ENCODE results near the gene IQCA1.

DNA sequence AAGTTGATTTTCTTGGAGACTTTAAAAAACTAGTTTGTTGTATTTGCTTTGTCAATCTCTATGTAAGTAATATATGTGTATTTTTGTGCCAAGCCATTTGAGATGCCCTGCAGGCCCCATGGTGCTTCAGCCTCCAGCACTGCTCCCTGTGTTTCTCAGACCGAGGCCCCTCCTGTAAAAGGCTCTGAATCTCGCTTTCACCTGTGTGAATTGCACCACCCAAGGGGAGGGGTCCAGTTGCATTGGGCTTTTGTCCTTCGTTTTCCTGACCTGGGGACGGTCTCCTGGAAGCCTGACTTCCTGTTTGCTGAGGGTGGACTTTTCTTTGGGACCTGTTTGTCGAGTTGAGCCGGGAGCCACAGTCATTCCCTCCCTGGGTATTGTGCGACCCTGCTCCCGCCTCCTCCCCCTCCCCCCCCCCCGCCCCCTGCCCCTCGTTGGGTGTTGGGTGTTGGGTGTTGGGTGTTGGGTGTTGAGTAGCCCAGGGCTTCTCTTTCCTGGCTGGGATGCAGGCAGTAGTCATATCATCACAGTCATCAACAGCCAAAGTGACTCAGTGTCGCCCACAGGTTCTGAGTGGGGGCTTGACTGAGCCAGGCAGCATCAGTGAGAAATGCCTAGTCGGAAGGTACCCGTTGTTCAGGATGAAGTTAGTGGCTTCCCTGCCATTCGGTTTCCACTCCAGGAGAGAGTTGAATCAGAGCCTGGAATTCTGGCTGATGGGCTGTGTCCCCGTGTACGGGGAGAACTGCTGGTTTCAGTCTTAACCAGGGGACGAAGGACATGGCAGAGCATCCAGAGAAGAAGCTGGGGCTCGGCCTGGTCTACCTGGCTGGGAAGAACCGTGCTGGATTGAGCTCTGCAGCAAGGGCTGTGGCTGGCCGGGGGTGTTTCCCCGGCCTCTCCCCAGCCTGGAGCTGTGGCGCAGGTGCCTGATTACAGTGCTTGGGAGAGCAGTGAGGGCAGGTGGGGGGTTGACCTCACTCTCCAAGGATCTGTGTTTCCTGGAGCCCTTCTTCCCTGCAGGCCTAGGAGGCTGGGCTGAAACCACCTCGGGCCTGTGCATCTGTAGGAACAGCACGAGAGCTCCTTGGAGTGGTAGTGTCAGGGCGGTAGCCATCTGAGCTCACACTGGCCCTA, 49.2 kb downstream of the AGAP1 start:
- RRBS, result no CpG with 5 or more reads among the region's 25 CpGs

DNA sequence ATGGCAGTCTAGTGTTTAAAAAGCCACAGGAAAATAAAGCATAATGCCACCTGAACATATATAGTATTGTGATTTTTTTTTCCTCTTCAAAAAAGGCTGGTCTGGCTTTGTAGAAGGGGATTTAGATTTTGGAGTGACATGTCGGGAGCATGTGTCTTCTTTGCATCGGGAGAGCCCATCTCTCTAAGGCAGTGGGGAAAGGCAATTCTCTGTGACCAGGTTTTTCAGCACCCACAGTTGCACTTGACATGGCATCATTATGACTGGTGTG, 172.4 kb downstream of the AGAP1 start:
- RRBS, result no CpG with 5 or more reads among the region's 2 CpGs

DNA sequence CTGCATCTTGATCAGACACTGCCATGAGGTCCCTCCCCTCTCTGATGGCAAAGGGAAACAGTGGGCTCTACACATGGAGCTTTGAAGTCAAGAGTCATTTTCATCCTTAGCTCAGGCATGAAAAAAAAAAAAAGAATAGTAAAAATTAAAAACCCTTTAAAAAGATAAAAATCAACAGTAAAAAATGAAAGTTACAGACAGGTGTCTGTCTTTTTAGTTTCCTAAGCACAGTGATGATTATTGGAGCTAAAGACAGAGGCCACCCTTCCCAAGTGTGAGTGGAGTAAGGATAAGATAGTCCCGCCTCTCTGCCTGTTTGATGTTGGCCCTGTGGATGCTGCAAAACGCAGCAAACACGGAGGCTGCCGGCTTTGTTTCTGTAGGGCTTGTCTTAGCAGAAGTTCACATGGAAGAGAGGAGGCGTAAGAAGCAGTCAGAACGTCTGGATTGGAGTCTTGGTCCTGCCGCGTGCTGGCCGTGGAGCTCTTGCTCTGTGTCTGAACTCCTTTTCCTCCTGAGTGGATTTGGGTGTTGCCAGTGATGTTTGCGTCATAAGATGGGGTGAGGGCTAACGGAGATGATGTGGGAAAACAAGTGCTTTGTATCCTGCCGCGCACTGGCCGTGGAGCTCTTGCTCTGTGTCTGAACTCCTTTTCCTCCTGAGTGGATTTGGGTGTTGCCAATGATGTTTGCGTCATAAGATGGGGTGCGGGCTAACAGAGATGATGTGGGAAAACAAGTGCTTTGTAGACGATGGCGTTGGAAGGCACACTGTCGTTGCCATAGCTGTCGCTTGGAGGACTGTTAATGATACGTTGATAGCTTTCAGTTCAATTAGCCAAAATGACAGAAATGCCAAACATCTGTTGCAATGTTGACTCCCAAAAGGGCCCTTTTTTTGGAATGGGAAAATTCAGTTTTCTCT, 240.8 kb downstream of the AGAP1 start:
- RRBS, result no CpG with 5 or more reads among the region's 21 CpGs

GRCh38 chr2:235836292-235836765, 331.9 kb downstream of the GBX2 start:
- RRBS, result no CpG with 5 or more reads among the region's 8 CpGs

- RRBS, result no CpG with 5 or more reads among the region's 11 CpGs
These were observed 327.9 kb downstream of the GBX2 start for GRCh38 chr2:235840009-235840923.

DNA sequence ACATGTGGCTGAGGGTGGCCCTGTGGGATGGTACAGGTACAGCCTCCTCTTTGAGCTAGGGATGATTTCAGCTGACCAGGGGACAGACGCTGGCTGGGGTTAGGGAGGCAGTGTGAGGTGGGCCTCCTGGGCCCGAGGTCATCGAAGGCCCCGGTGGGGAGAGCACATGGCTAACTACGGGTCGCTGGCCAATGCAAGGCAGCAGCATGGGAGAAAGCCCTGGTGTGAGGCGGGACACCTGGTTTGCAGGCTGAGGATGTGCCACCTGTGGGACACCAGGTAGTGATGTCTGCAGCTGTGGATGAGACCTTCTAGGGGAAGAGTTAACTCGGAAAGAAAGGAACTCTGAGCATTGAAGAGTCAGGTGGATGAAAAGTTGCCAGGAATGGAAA, 304.7 kb downstream of the GBX2 start:
- RRBS, result no CpG with 5 or more reads among the region's 8 CpGs

GRCh38 chr2:236036493-236036754, 131.8 kb downstream of the GBX2 start:
- RRBS, result no CpG with 5 or more reads among the region's 8 CpGs

DNA sequence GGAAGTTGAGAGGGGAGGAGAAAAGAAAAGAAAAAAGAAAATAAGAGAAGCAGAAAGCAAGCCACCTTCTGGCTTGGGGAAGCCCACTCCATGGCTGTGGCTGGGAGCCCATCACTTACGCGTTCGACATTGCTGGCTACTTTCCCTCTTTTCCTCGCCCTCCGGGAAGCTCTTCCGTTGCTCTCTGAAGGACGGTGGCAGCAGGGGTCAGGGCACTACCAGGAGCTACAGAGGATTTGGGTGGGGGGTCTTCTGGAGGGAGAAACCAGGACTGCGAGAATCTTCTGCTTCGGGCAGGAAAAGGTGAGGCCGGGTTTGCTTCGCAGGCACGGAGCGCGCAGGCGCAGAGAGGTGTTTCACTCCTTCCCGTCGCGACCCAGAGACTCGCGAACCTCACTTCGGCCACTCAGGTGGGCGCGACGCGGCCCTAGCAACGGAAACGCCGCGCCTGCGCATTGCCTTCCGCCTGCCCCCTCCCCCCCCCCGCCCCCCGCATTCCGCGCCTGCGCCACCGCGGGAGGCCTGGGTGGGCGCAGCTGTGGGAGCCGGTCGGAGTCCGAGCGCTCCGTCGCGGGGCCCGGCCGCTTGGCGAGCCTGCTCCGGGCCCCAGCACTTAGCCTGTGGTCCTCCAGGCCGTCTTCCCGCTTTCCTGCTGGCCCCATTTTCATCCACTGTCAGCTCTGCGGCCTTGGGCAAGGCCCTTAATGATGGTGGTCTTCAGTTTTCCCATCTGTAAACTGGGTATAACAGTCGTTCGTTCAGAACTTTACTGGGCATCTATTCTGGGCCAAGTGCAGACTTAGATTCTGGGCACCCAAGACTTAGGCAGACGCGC, at the start of gene IQCA1:
Gene IQCA1 (minus strand): TSS at position 339 of the 835 bp plus-strand sequence.
- RRBS, result no CpG with 5 or more reads among the region's 57 CpGs

- RRBS, result no CpG with 5 or more reads among the region's 14 CpGs
These were observed 2.8 kb downstream of the ACKR3 start for GRCh38 chr2:236572243-236573045.

- RRBS, result no CpG with 5 or more reads among the region's 6 CpGs
These were observed 92.7 kb downstream of the ACKR3 start for GRCh38 chr2:236662202-236662874.

DNA sequence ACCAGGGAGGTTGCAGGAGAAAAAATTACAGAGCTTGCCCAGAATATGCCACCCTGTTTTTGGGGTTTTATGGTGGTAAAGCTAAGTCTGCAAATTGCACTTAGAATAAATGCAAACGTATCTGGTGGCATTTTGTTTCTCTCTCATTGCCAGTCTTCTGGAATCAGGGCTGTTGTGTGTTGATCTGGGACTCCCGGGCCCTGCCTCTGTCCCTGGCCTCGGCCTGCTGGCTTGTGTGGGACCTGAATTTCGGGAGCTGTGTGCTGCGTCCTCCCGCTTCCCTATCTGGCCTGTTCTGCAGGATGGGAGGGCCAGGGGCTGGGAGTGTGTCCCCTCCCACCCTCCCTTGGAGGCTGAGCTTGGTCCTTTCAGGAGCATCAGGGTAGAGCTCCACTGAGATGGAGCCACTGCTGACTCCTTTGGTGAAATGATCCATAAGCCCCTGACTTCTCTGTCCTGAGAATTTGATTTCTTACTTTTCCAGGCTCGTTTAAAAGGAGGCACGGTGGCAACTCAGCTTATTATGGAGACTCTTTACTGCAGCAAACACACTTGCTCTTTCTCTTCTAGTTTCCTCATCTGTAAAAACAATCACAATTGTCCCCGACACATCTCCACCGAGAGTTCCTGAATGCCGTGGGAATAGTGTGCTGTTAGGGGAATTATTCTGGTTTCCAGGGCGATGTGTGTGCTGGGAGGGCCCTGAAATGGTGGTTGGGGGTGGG, 118.6 kb downstream of the ACKR3 start:
- RRBS, result no CpG with 5 or more reads among the region's 12 CpGs

GRCh38 chr2:236828071-236828444, 257.6 kb upstream of the COPS8 start:
- RRBS, result no CpG with 5 or more reads among the region's 3 CpGs

DNA sequence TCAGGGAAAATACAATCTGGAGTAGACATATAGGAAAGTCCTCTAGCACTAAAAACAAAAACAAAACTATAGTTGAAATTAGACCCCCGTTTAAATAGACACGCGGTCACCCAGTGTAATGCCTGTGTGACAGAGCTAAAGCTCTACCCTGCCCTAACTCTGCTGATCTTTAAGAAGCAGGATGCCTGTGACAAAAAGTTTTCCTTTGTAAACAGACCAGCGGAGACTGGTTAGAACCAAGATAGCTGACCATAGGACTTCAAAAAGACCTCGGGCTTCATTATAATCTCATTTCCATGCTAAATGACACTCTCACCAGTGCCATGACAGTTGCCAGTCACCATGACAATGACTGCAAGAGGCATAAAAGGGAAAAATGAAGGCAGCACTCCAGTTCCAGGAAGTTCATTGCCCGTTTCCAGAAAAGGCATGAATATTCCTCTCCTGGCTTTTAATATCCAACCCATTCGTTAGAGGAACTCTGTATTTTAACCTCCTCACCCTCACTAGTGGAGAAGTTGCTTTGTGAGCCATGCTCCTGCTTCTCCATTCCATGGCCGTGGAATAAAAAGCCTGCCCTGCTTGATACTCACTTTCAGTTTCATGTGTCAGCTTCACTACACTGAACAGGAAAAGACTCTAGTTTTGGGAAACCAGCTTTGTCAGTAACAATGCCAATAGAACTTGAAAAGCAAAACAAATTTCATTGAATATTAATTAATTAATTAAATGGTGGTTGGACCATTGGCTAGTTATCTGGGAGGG, 157.1 kb upstream of the COPS8 start:
- RRBS, result no CpG with 5 or more reads among the region's 8 CpGs

DNA sequence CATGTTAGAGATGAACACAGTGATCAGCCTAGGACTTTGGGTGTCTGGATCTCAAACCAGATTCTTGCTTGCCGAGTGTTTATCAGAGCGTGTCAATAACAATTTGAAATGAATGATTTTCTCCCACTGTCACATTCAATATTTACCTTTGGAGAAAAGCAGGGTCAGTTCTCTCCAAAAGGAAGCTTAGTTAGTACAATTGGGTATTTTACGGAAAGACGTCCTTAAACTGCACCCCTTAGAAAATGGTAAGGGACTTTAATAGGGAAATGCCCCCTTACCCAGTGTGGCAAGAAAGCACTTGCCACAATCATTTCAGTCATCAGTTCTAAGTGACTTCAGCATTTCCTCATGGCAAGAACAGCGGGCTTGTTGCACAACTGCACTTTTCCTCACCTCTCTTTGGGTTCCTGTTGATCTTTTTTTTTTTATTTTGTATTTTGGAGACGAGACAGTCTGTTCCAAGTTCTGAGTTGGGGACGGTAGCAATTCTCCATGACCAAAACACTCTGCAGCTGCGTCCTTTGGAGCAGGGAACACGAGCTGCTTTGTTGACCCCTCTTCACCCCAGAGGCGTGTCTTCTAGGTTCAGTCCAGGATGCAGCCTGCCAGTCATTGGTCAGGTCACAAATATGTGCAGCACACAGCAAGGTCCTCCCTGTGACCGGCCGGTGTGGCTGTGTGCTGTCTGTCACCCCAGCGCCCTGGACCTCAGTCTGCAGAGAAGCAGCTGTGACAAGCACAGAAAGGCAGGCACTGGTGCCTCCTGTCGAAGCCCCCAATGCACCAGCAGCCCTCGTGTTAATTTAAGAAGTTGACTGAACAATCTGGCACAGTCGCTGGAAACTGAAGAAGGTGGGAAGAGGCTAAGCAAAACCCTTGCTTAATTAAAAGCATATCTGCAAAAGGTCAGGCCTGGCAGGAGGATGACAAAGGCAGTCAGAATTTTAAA, 97.0 kb upstream of the COPS8 start:
- RRBS, result no CpG with 5 or more reads among the region's 16 CpGs

- RRBS, result no CpG with 5 or more reads among the region's 1 CpG
These were observed 32.3 kb downstream of the COPS8 start for GRCh38 chr2:237117948-237118432.

DNA sequence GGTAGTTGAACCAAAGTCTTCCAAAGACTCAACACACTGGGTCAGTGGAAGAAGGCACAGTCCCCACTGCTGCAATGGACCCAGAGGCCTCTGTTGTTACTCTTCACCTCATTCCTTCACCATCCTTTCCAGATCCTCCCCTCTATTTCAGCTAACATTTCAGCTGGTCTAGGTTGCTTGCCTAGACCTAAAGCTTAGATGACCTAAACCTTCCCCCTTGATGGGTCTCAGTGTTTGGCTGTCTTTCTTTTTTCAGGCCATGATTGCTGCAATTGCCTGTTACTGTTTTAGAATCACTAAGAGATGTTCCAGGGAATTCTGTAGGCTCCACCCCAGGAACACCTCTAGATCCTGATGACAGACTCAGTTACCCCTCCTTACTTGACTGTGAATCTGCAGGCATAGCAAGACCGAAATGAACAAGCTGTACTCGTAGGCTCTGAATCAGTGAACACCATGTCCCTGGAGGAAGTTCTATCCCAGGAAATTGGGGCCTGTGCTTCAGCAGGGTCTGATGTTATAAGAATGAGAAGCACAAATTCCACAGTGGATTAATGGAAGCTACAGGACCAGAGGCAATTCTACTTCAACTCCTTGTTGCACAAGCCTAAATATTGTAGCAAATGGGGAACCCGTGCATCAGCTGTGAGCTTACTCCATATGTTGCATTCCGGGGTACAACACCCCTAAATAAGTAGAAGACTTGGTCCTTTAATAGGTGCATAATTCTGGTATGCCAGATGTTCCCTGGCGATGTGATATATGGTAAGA, 148.6 kb downstream of the COPS8 start:
- RRBS, result no CpG with 5 or more reads among the region's 5 CpGs

DNA sequence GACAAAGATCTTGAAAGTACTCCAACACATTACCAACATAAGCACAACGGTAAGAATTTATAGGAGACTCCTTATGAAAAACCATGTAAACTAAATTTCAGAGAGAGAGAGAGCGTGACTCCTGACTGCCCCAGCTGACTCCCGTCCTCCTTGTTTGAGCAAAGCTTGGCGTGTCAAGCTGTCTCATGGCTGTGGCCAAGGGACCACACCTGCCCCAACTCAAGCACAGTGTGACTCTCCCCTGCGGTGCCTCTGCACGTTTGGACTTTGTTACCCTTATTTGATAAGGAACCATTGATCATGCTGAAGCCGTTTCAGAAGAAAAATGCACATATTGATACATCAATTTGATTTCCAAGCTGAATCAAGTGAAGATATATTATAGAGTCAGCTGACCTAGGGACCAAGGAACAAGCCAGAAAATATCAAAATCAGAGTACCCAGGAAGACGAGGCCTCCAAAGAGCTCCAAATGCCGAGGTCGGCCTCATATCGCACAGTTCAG, 124.8 kb downstream of the COL6A3 start:
- RRBS, result no CpG with 5 or more reads among the region's 11 CpGs

DNA sequence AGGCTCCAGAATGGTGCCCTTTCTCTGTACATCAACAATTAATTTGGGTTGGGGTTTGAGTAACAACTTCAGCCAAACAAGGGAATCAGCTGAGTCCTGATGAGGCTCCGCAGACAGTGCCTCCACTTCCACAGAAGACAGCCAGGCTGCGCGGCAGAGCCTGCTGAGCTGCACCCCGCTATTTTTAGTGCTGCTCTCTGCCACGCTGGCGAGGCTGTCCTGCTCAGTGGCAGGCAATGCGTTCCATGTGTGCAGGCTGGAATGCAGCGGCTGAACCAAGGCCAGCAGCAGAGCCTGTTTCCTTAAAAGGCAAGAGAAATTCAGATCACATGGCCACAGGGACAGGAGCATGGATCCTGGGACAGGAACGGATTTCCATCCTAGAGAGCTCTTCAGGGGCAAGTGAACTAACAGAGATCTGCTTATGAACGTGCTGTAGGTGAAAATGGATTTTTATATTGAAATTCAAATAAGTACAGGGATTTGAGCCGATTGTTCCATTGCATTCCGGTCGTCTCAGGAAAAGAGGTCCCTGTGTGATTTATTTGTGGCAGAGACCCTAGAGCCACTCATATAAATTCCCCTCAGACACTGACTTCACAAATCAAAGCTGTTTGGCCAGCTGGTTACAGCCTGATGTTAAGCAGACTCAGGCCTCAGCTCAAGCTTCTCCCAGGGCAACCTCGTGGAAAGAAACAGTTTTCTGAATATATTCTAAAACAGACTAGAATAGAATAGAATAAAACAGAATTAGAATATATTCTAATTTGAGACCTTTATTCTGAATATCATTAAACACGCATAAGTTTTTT, 98.6 kb downstream of the COL6A3 start:
- RRBS, result no CpG with 5 or more reads among the region's 15 CpGs

GRCh38 chr2:237335889-237336709, 77.9 kb downstream of the COL6A3 start:
- RRBS, result 100% methylated on average over 2 of the region's 17 CpGs

DNA sequence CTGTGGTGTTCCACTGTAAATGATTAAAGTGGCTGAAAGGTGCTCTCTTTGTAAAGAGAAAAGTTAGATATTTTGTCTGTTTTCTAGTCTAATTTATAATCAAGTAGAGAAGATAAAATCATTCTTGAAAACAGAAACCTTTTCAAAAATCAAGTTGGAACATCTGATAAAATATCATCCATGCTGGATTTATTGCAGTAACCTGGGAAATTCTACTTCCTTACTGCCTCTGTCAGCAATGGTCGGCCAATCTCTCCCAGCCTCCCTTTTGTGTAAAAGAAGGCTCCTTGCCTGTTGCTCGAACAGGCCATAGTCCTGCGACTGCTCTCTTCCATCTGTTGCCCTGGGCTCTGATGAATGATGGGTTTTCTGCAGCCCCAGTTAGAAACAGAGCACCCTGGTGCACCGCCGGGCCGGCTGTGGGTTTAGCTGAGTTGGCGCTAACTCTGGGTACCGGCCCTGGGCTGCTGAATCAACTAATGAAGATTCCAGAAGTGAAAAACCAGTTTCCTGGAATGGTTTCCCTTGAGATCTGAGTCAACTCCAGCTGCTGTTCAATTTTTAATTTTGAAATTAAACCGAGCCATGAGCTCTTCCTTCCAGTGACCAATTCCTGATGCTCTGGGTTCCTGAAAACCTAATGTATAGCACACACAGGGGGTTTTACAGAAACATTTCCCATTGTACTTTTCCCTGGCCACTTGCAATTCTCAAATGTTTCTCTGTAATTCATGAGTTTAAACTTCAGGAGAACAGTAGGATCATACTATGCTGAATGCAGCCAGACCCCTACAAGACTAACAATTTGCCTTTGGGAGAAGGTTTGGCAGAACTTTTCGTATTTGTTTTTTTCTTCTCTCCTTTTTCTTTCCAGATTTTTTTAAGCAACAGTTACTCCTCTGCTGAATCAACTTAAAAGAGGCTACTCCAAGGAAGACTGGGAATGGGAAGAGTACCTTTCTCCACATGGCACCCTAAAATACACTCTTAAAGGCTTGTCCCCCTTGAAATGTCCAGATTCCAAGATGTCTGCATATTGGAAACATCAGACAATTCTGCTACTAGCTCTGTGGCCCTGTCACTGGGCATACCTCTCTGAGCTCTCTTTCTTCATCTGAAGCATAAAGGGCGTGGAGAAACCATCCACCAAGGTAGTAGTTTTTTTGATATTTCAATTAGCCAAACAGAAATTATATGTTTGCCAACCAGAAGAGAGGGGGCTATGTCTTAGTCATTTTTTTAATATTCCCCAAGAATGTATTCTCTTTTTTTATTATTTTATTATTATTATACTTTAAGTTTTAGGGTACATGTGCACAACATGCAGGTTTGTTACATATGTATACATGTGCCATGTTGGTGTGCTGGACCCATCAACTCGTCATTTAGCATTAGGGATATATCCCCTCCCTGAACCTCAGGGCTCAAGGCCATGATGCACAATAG, 5.4 kb downstream of the COL6A3 start:
- RRBS, result no CpG with 5 or more reads among the region's 12 CpGs

All from HTR-8/SVneo (cell line).